Subcutaneous adipose tissue (tissue), 3 donors: ENCODE measurements around the genes NR3C1 and PLAC8L1.

DNA sequence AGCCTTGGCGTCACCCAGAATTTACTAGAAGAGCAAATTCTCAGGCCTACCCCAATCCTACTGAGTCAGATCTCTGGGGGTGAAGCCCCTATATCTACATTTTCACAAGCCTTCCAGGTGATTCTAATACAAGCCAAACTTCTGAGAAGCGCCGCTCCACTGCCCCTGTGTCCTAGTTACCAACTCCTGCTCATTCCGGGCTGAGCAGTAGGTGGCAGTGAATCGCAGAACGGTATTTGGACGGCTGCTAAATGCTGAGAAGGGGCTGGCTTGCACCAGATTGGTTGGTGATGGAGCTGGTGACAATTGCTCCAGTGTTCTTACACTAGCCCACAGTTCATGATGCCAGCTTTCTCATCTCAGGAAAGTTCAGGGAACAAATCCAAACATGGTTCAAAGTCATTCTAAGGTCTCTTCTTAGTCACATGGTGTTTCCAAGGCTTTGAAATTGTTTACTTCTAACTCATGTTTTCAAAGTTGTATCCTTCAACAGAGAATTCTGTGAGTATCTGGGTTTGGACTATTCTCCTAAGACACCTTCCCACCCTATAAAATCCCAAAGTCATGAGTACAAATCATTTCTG lies 31.1 kb upstream of the FGF1 start:
- PRO-cap: no peak
- RAMPAGE, long total RNA, 3 experiments: no peak in any of the 3 experiments

- PRO-cap: no peak
- RAMPAGE, long total RNA, 3 experiments: no peak in any of the 3 experiments
Observed at GRCh38 chr5:142808467-142808947, 38.3 kb downstream of the ARHGAP26 start.

DNA sequence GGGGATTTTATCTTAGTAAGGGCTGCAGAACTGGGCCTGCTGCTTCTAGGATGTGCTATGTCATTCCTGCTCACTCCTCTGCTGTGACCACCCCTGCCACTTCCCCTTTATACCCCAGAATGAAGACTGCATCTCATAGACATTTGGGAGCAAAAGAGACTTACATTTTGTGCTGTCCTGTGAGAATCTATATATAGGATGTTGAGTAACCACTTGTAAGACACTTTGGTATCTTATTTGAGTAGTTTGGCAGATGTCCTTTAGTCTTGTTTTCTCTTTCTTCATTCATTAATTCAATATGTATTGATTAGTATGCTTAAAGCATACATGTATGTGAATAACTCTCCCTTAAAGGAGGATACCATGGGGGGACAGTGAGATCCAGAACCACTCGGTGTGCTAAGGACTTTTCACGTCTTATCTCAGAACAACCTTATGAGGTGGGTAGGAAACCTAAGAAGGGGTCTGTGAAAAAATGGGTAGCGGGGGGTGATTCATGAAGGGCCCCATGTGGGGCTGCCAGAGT lies 76.4 kb downstream of the ARHGAP26 start:
- PRO-cap: no peak
- RAMPAGE, long total RNA, 3 experiments: no peak in any of the 3 experiments

- PRO-cap: no peak
- RAMPAGE, long total RNA, 3 experiments: no peak in any of the 3 experiments
Observed at GRCh38 chr5:142929493-142930495, 159.6 kb downstream of the ARHGAP26 start.

DNA sequence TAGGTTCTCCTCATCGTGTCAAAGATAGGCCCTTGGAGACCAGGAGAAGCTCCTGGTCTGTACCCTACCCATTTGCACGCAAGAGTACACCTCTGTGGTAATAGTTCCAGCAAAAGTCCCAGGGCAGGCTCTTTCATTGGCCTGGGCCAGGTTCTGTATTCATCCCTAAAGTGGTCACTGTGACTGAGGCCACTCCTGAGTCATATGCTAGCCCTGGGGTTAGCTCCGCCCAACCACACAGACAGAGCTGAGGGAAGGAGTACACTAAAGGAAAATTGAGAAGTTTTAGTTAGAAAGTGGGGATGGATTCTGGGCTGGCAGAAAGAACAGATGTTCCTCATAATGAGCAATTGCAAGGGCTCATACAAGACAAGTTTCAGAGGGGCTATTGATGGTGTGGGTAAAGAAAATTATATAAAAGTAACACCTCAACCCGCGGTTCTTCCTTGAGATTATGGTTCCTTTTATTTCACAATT lies 206.7 kb downstream of the ARHGAP26 start:
- PRO-cap: no peak
- RAMPAGE, long total RNA, 3 experiments: no peak in any of the 3 experiments

DNA sequence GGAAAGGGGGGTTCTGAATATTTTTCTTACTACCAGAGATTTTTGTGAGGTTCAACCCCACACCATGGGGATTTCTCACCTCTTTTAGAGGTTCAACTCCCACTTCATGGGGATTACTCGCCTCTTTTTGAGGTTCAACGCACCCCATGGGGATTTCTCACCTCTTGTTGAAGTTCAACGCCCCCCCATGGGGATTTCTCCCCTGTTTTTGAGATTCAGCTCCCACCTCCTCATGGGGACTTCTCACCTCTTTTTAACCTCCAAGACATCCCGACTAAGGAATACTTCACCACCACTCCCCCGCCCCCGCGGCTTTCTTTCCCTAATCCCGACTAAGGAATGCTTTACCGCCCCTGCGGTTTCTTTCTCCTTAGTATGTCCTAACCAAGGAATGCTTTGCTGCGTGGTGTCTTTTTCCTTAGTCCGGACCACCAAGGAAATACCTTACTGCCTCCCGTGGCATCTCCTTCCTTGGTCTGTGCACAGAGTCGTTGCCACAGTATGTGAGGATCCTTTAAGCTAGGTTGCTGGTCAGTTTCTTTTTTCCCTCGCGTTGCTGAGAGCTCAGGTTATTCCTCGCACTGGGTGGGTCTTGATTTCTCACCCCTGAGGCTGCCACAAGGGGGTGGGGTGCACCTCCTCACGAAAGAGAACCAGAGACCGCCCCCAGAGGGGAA lies 309.5 kb downstream of the NR3C1 start:
- PRO-cap: no peak
- RAMPAGE, long total RNA, 3 experiments: no peak in any of the 3 experiments

DNA sequence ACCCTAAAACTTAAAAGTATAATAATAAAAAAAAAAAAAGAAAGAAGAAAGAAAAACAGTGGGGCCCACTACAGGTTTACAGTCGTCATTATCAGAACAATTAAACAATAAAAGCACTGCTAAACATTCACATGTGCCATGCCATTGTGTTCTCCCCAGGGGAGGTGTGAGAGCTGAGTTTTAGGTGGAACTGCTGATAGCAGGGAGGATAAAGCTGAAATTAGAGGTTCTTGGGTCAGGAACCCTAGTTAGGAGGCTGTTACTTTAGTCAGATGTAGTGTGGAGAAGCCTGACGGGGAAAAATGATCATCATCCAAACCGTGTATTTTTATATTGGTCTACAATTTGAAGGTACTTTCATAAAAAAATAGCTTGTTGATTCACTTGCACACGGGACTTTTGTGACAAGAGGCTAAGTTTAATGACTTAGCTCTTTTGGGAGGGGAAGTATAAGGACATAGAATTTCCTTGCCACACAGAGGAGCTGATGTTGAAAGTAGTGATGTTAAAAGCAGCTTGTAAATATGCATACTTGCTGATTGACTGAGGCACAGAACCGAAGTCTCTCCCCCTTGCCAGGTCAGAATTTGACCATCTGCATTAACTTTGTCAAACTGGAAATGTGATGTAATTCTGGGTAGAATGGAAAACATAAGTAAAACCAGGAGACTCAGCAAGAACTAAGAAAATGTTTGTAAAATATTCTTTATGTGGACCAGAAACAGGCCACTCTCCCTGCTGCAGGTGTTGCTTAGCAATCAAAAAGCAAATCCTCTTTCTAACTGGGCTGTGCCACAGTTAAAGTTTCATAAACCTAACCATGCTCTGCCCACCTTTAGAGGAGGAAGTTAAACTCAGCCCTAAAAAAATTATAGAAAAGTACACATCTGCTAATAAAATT lies 284.3 kb downstream of the NR3C1 start:
- PRO-cap: no peak
- RAMPAGE, long total RNA, 3 experiments: no peak in any of the 3 experiments

DNA sequence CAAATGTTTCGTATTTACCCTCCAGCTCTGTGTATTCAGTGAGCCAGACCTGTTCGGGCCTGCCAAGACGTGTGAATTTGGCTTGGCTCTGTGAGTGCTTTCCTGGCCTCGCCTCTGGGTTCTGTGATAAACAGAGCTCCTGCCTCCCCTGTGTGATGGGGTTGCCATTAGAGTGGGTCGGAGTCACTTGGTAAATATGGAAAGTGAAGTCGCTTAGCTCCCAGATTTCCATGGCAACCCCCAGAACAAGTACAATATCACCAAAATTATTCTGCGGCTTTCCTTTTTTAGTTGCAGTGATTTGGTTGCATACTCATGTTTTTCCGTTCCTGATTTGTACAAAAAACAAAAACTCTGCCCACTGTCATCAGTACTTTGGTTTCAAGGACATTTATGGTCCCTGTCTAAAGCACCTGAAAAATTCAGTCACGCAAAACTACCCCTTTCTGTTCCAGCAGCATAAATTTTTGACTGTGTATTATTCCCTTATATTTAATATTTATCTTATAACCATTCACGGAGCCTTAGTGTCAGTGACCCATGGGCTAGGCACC lies 260.2 kb downstream of the NR3C1 start:
- PRO-cap: no peak
- RAMPAGE, long total RNA, 3 experiments: no peak in any of the 3 experiments

- PRO-cap: no peak
- RAMPAGE, long total RNA, 3 experiments: no peak in any of the 3 experiments
Observed at GRCh38 chr5:143164854-143165448, 238.5 kb downstream of the NR3C1 start.

DNA sequence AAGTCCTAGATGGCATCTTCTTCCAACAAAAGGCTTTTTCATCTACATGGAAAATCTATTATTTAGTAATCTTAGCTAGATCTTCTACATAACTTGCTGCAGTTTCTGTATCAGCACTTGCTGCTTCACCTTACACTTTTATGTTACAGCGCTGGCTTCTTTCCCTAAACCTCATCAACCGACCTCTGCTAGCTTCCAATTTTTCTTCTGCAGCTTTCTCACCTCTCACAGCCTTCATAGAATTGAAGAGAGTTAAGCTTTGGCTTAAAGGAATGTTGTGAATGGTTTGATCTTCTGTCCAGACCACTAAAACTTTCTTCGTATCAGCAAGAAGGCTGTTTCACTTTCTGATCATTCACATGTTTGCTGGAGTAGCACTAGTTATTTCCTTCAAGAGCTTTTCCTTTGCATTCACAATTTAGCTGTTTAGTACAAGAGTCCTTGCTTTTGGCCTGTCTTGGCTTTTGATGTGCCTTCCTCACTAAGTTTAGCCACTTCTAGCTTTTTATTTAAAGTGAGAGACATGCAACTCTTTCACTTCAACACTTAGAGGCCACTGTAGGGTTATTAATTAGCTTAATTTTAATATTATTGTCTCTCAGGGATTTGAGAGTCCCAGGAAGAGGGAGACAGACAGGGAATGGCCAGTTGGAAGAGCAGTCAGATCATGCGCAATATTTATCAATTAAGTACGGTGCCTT lies 49.4 kb downstream of the NR3C1 start:
- PRO-cap: no peak
- RAMPAGE, long total RNA, 3 experiments: no peak in any of the 3 experiments

DNA sequence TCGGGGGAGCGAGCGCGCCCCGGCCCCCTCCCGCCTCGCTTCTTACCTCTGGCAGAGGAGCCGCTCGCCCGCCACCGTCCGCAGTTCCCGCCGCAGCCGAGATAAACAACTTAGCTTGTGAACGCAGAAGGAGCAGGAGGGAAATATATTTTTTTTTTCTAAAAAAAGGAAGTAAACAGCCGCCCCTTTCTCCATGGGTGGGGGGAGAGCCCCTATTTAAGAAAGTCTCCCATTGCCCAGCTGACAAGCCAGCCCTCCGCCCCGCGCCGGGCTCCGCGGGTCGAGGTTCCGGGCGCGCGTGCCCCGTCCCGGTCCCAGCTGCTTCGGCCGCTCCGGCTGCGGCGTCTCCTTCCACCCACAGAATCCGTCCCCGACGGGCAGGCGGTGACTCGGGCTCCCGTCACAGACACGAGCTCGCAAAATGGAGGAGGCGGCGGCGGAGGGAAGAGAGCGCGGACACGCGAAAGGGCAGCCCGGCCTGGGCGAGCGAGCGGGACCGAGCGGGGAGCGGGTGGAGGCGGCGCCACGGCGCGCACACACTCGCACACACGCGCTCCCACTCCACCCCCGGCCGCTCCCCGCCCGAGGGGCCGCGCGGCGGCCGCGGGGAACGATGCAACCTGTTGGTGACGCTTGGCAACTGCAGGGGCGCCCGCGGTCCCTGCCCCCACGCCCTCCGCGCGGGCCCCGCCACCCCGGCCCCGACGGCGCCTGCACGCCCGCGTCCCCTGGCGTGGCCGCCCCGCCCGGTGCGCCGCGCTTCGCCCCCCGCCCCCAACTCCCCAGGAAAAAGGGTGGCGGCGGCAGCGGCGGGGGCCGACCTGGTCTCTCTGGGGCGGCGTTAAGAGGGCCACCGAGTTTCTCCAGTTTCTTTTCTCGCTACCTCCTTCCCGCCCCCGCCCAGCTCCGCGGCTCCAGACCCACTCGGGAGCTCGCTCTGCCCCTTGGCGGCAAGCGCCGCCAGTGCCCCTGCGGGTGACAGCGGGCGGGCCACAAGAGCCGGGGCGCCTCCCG lies at the start of gene NR3C1:
Gene NR3C1 (minus strand): TSS at position 522 of the 1,014 bp plus-strand sequence.
- PRO-cap: bidirectional peak, plus-strand start at position 246 of the sequence, minus-strand start at position 44 of the sequence; bidirectional peak, plus-strand start at position 785 of the sequence, minus-strand start at position 460 of the sequence; bidirectional peak, plus-strand start at position 963 of the sequence, minus-strand start at position 965 of the sequence
- RAMPAGE, long total RNA, 3 experiments: start-site peak on the minus strand in 1 of 3 experiments, centred at positions 117 to 510 of the sequence, 16 to 20 reads per replicate

GRCh38 chr5:143404179-143404642 lies 725 bp upstream of the NR3C1 start:
- PRO-cap: bidirectional peak, plus-strand start at chr5:143404240, minus-strand start at chr5:143404236; bidirectional peak, plus-strand start at chr5:143404692, minus-strand start at chr5:143404542
- RAMPAGE, long total RNA, 3 experiments: start-site peak on the minus strand in 1 of 3 experiments, at chr5:143404451-143404471 at its widest, 84 reads per replicate

GRCh38 chr5:143417835-143418525 lies 14.5 kb upstream of the NR3C1 start:
- PRO-cap: no peak
- RAMPAGE, long total RNA, 3 experiments: no peak in any of the 3 experiments

DNA sequence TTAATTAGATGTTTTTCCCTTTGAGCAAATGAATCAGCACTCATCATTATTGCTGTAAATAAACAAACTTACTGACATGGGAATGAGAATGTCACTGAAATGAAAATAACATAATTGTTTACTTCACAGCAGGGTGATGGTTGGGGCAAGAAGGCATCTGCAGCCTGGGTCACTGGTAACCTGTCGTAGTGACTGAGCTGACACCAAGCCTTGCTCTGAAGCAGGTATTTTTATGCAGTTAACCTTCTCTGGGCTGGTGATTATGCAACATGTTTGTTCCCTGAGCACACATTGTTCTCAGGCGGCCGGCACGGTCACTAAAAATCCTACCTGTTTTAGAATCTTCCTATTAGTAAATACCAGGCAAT lies 157.7 kb upstream of the NR3C1 start:
- PRO-cap: no peak
- RAMPAGE, long total RNA, 3 experiments: no peak in any of the 3 experiments

DNA sequence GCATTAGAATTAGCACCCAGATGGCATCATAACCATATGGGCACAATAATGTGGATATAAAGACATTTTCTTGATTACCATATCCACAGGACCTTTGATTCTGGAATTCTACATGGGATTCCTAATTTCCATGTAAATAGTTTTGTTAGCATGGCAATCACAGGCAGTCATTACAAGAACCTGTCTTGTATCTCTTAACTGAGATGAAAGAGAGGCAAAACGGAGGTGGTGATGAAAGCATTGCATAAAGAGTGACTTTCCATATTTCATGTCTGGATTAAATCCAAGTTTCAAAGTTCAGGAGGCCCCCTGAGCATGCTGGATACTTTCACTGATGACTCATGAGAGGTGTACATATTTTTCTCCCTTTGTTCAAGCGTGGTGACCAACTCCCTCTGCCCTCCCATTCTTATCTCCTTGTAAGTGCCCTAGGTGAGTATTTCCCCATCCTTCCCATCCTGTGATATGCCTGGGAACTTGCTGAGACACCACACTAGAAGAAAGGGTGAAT lies 192.7 kb upstream of the NR3C1 start:
- PRO-cap: no peak
- RAMPAGE, long total RNA, 3 experiments: no peak in any of the 3 experiments

GRCh38 chr5:145728014-145728756 lies 107.0 kb downstream of the PRELID2 start:
- PRO-cap: no peak
- RAMPAGE, long total RNA, 3 experiments: no peak in any of the 3 experiments

DNA sequence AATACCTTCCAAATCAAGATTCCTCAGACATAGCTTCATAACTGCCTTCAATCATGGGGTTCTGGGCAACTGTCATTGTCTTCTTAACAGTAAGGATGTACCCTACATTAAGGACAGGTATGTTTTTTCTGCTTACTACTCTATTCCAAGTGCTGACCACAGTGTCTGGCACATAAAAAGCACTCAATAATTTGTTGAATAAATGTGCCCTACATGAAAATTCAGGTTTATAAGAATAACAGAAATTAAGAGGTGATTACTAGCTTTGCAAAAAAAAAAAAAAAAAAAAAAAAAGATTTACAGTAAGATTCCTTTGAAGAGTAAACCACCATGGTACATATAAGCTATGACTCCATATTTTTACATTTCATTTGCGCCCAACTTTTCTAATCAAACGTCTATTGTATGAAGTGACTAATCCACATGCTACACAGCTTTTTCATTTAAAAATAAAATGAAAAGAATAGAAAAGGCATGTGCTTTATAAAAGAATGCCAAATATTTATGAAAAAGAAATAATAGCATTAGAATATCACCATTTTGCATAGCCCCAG lies at the start of gene PLAC8L1:
Gene PLAC8L1 (minus strand): TSS at position 268 of the 554 bp plus-strand sequence.
- PRO-cap: no peak
- RAMPAGE, long total RNA, 3 experiments: no peak in any of the 3 experiments

DNA sequence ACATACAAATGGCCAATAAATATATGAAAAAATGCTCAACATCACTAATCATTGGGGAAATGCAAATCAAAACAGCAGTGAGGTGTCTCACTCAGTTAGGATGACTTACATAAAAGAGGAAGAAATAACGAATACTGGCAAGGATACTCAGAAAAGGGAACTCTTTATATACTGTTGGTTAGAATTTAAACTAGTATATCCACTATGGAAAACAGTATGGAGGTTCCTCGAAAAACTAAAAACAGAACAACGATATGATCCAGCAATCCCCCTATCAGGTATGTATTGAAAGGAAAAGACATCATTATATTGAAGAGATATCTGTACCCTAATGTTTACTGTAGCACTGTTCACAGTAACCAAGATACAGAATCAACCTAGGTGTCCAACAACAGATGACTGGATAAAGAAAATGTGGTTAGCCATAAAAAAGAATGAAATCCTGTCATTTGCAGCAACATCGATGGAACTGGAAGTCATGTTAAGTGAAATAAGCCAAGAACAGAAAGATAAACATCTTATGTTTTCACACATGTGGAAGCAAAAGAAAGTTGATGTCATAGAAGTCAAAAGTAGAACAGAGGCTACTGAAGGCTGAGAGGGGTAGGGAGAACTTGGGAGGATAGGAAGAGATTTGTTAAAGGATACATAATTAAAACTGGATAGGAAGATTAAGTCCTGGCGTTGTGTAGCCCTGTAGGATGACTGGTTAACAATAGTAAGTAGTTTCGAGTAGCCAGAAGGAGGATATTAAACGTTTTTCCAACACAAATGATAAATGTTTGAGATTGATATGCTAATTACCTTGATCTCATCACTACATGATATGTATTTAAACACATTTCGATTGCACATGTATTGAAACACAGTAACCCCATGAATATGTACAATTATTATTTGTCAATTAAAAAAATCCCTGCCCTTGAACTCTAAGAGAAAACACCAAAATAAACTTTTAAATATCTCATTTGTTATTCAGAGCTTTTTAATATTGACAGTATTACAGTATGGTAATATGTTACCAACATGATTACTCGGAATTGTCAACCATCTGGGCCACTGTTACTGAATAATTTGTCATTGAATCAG lies 27.2 kb downstream of the GPR151 start:
- PRO-cap: no peak
- RAMPAGE, long total RNA, 3 experiments: no peak in any of the 3 experiments

GRCh38 chr5:147382507-147383153 lies 127.2 kb downstream of the DPYSL3 start:
- PRO-cap: no peak
- RAMPAGE, long total RNA, 3 experiments: no peak in any of the 3 experiments

DNA sequence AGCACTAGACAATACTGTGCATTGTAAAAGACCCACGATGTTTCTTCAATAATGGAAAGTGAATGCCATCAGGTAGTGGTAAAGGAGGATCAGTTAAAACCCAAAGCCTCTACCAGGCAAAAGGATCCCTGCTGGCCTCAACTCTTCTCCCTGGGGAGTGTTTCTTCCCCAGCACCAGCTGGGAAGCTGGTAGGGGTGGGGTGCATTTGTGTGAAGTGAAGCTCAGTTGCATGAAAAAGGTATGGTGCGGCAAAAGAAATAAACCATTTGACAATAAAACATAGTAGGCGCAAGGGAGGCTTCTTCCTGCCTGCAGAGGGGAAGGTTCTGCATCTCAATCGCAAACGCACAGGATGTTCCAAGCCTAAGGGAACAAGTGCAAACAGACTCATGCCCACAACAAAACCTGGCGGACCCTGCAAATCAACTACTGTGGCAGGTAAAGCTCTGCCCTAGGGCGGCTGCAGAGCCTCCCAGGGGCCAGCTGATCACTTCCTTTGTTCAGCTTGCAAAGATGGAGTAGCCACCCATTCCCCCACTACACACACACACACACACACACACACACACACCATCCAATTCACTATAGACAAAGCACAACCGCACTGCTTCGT lies 57.9 kb downstream of the DPYSL3 start:
- PRO-cap: no peak
- RAMPAGE, long total RNA, 3 experiments: no peak in any of the 3 experiments